OCI-LY7 (cell line): Measurements from ENCODE around the genes C1orf74 and PPP2R5A.

- PRO-cap = bidirectional peak, plus-strand start at chr1:209784805, minus-strand start at chr1:209784575
- RAMPAGE, long total RNA = no peak
Observed at GRCh38 chr1:209783879-209784938, at the start of gene C1orf74. TSS of gene C1orf74 (minus strand) at chr1:209784559.

DNA sequence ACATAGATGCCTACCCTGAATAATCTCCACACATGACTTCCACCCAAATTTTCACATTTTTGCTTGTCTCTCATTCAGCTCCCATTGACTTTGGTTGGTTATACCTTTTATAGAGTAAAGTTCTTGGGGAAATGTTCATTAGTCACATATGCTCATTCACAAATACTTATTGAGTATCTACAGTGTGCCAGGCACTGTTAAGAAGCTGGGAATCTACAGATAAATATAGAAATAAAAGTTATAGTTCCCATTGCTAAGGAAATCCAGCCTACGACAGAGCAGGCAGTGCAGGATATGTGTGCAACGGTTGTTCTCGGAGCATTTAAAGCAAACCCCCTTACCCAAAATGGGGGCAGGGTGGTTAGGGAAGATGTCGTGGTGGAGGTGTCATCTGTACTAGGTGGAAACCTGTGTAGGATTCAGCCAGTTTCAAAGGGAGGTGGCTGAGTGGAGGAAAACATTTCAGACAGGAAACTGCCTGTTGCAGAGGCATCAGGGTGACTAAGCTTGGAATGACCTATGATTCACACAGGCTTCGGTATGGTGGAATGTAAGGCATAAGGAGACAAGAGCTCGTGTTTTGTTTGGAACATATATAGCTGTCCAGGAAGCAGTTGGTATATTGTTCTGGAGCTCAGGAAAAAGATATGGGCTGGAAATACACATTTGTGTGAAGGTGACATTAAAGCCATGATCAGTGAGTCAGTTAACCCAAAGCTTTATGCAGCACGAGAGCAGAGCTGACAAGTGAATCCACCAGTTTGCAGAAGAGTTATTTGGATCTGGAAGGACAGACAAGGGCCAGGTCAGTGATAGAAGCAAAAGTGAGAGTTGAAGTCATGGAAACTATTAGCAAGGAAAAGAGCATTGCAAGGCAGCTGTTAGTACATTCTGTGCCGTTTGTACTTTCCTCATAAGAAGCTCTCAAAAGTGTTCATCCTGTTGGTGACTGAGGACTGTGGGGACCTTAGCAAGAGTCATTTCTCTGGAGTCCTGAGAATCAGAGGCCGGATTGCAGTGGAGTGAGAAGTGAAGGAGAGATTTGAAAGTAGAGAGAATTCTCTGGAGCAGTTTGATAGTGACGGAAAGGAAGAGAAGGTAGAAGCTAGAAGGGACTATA lies 12.1 kb downstream of the UTP25 start:
- PRO-cap = no peak
- RAMPAGE, long total RNA = no peak

- PRO-cap = no peak
- RAMPAGE, long total RNA = no peak
Observed at GRCh38 chr1:210070017-210070216, 131.9 kb downstream of the SYT14 start.

DNA sequence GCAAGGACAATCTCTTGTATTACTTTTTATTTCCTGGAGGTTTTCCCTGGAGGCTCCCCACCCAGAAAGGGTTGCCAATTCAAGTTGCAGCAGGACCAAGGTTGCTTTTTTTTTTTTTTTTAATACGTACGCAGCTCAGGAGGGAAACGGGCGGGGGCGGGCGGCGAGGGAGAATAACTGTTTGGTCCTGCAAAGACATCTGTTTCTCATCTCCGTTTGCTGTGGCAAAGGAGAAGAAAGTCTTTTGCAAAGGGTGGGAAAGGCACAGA lies 602 bp upstream of the SERTAD4 start:
- PRO-cap = no peak
- RAMPAGE, long total RNA = no peak

- PRO-cap = unidirectional peak, minus-strand start at chr1:210374217; unidirectional peak, minus-strand start at chr1:210374270
- RAMPAGE, long total RNA = no peak
Observed at GRCh38 chr1:210373632-210374392, 45.1 kb downstream of the HHAT start.

- PRO-cap = no peak
- RAMPAGE, long total RNA = no peak
Observed at GRCh38 chr1:210409754-210410102, 81.0 kb downstream of the HHAT start.

GRCh38 chr1:211312570-211312946 lies 14.1 kb upstream of the TRAF5 start:
- PRO-cap = no peak
- RAMPAGE, long total RNA = no peak

- PRO-cap = no peak
- RAMPAGE, long total RNA = no peak
Observed at GRCh38 chr1:211313129-211313978, 13.3 kb upstream of the TRAF5 start.

GRCh38 chr1:211407752-211408019 lies 81.1 kb downstream of the TRAF5 start:
- PRO-cap = no peak
- RAMPAGE, long total RNA = no peak

- PRO-cap = no peak
- RAMPAGE, long total RNA = no peak
Observed at GRCh38 chr1:211513944-211514502, 22.1 kb upstream of the RD3 start.

GRCh38 chr1:211574726-211575249 lies 4.2 kb downstream of the SLC30A1 start:
- PRO-cap = no peak
- RAMPAGE, long total RNA = no peak

DNA sequence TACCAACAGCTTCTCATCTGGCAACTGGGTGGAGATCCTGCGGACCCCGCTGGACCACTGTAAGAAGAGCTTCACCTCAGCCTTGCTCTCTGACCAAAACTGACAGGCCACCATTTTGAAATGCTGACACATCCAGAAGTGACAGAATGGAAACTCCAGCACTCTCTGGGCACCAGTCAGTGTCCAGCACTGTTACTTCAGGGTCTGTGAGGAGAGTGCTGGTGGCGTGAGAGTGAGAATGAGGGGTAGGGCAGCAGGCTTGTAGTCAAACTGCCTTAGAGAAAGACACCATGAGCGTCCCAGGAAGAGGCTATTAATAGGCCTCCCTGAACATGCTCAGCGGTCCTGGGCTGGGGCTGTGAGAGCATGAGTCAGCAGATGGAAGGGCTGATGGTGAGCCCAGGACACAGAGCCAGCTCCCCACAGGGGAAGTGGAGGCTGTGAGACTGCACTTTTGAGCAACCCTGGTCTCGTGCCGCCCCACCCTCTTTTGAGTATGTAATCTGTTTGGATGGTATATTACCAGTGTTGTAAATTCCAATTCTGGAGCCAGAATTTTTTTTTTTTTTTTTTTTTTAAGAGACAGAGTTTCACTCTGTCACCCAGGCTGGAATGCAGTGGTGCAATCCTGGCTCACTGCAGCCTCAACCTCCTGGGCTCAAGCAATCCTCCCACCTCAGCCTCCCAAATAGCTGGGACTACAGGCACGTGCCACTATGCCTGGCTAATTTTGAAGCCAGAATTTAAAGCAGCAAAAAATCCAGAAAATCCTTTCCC lies 34.4 kb upstream of the SLC30A1 start:
- PRO-cap = no peak
- RAMPAGE, long total RNA = no peak

DNA sequence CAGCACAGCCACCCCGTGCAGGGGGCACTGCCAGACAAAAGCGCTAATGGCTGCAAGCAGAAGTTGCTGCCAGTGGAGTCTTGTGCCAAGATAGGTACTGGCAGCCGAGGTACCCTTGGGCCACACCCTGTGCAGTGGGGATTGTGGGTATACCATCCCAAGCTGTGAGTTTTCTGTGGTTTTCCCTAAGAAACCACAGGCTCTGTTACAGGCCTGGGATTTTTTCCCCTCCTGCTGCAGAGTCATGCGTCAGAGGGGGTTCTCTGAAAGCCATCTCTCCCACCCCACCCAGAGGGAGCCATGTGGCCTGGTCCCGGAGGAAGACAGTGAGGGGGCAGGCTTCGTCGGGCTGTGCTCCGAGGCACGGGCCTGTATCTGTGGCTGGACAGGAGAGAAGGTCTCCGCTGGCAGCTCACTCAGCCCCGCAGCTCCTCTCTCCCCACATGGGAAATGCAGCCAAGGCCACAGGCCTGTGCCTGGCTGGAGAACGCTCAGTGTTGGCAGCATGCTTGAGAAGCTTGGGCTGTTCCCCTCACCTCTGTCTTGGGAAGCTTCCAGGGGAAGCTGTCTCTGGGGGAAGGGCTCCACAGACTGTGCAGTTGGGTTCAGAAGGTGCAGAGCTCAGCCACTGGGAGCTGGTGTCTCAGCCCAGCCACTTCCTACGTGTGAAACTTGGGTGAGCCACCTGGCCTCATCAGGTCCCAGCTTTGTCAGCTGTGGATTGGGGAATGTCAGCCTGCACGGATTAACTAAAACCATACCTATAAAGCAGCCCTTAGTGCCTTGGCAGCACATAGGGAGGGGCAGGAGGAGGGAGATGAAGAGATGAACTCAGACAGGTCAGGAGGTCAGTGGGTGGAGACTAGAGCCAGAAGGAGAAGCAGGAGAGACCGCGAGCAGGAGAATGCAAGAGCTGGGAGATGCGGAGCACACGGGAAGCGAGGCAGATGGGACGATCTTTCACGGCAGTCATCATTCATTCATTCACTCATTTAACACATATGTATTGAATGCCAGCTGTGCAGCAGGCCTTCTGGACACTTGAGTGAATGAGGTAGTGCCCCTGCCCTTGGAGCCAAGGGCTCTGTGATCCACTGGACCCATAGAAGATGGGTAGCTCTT lies 42.2 kb downstream of the NEK2 start:
- PRO-cap = no peak
- RAMPAGE, long total RNA = no peak

GRCh38 chr1:211910505-211911067 lies 80.0 kb upstream of the LPGAT1 start:
- PRO-cap = no peak
- RAMPAGE, long total RNA = no peak

DNA sequence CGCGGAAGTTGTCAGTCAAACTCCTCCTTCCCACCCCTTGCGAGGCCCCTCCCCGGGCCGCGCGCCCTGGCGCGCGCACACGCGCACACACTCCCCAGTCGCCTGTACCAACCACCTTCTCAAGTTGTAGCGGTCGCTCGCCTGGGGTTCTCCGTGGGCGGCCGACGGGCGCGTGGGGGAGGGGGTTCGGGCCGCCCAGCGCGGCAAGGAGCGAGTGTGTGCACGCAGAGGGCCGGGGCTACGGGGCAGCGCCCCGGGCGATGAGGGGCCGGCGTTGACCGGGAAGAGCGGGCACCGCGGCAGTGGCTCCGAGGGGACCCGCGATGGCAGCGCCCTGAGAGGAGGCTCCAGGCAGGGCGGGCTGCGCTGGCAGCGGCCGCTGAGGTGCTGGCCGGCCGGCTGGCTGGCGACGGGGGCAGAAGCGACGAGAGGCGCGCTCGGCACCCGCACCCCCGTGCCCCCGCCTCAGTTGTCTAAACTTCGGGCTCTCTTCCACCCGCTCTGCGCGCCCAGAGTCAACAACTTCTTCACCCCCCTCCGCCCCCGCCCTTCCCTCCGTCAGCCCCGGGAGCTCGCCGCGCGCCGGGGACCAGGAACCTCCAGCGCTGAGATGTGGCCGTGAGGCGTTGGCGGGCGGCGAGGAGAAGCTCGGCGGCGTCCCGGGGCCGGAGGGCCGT lies at the start of gene PPP2R5A:
Gene PPP2R5A (plus strand): TSS at position 97 of the 677 bp plus-strand sequence.
- PRO-cap = bidirectional peak, plus-strand start at position 122 of the sequence, minus-strand start outside the sequence; bidirectional peak, plus-strand start at position 608 of the sequence, minus-strand start at position 503 of the sequence
- RAMPAGE, long total RNA = no peak

DNA sequence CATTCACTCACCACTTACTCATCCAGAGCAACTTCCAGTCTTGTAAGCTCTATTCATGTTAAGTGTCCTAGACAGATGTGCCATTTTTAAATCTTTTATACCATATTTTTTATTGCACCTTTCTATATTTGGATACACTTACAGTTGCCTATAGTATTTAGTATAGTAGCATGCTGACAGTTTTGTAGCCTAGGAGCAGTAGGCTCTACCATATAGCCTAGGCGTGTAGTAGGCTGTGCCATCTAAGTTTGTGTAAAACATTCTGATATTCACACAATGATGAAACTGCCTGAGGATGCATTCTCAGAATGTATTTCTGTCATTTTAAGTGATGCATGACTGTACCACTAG lies 26.8 kb downstream of the PPP2R5A start:
- PRO-cap = no peak
- RAMPAGE, long total RNA = no peak

DNA sequence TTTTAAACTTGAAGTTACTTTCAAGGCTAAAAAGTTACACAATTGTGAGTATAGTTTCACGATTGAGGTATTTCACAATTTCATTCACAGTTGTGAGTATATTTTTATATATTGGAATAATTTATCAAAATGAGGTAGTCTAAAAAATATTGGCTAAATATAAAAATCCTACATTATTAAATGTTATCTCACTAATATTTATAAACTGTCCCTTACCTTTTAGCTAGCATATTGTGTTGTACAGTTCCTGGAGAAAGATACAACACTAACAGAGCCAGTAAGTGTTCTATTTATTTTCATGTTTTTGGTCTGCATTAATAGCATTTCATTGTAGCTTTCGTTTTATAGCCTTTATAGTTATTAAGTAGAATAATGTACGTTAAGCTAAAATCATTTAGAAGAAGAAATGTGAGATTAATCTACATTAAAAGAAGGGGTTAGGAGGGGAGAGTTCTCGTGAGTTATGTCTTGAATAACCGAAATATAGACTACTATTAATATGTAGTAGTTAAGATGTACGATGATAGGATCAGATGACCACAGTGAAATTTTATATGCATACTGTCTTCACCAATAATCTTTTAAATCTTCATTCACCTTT lies 63.9 kb downstream of the PPP2R5A start:
- PRO-cap = no peak
- RAMPAGE, long total RNA = no peak

GRCh38 chr1:212476972-212477595 lies 44.4 kb downstream of the NENF start:
- PRO-cap = no peak
- RAMPAGE, long total RNA = no peak

DNA sequence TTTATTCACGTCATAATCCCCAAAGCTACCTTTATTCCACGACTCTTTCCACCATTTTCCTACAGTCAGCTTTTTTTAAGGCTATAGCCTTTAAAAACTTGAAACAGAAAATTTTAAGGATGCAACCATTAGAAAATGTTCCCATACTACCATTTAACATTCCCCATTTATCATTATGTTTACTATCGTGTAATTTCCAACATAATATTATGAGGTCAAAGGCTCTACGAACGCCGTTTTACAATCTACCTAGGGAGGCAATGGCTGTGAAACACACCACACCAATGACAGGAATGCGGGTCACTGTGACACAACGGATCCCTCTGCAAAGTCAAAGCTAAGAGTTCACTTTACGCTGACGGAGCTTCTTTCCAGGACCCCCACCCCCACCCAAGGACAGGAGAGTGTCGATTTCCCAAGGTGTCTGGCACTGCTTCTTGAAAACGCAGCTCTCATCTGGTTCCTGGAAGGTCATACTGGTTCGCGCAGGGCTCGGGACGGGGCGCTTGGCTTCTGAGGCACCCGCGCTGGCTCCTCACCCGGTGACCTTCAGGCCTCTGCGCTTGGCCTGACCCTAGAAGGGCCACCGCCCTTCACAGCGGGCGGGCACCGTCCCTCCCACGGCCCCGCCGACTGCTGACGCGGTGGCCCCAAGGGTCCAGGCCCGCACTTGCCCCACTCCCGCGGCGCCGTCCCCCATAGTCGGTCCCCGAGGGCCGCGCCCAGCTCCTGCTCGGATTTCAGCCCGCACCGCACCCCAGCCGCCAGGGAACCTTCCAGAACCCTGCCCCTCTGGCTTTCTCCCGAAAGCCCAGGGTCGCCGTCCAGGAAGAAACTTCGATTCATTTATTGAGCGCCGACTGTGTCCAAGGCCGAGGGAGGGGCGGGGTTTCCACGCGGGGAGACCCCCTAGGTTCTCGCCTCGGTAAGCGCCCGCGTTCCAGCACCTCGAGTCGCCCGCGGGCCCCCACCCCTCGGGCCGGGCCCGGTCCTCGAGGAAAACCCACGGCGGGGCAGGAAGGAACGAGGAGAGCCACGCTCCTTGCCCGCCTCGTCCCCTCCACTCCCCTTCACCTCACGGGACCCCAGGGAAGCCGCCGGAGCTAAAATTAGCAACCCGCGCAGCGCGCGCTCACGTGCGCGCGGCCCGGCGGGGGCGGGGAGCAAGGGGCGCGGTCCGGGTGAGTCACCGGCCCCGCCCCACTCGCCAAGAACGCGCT lies 50.3 kb upstream of the ATF3 start:
- PRO-cap = bidirectional peak, plus-strand start outside the sequence, minus-strand start at position 1,165 of the sequence
- RAMPAGE, long total RNA = no peak

DNA sequence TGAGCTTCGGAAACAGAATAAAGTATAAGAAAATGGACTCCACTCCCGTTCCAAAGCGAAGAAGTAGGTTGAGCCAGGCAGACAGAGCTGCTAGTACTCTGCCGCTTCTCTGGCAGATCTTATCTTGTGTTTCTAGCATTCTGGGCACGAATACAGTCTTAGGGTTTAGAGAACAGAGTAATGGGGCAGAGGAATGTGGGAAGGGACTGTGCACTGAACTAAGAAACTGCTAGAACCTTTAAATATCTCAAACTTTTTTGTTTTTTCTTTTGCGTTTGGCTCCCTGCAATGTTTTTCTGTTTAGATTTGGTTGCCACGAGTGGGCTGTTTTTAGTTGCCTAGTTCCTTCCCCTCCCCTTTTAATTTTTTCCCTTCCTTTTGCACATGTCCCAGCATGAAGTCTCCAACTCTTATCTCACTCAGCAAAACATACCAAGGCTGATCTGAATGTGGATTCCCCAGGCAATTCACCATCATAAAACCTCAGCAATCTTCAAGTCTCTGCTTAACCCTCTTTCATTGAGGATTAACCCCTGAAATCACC lies 3.1 kb upstream of the ATF3 start:
- PRO-cap = no peak
- RAMPAGE, long total RNA = no peak